Amniotic epithelial cell (primary cell): ENCODE measurements around a stretch of chr2.

GRCh38 chr2:151275351-151275911 is 13.8 kb upstream of the RBM43 start:
- RRBS: no CpG with 5 or more reads among the region's 8 CpGs

DNA sequence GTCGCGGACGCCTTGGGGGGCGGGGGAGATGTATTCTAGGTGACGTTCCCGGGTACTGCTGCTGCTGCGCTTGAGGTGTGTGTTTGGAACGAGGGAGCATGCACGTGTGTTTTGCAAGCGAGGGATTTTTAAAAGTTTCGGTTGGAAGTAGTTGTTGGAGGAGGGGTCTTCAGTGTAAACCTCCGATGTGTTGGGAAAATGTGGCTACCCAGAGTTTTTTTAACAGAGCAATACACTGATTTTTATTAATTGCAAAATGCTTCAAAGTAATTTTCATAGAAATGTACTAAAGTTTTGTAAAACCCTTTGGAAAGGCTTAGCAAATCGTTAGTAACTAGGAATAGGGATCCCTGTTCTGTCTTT is 932 bp downstream of the RIF1 start:
- RRBS: no CpG with 5 or more reads among the region's 13 CpGs

DNA sequence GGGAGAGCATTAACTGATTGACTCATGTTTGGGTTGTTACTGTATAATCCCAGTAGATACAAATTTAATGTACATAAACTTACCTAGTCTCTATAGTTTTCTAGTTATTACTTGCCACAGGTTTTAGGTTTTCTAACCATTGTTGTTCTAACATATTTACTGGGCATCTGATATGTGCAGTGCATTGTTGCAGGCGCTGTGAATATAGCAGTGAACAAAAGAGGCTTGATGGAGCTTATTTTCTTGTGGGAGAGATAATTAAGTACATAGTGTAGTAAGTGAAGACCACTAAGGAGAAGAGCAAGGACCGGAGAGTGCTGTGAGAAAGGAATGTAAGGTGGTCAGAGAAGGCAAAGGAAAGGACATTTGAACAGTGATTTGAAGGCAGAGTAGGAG is 11.3 kb downstream of the RIF1 start:
- RRBS: no CpG with 5 or more reads among the region's 2 CpGs

DNA sequence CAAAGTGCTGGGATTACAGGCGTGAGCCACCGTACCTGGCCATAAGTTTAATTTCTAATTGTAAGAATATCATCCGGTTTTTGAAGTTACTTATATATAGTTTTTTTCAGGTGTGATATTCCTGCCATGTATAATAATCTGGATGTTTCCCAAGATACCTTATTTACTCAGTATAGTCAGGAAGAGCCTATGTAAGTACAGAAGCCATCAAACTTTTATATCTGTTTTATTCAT is 52.3 kb downstream of the RIF1 start:
- RRBS: no CpG with 5 or more reads among the region's 3 CpGs

DNA sequence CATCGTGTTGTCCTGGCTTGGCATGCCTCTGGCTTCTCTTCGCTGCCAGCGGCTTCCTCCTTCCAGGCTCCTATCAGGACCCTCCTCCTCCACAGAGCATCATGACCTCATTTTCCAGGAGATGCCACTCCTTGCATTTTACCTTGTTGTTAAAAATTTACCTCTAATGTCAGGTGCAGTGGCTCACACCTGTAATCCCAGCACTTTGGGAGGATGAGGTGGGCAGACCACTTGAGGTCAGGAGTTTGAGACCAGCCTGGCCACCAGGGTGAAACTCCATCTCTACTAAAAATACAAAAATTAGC is 35.8 kb upstream of the NEB start:
- RRBS: no CpG with 5 or more reads among the region's 3 CpGs

- RRBS: no CpG with 5 or more reads among the region's 5 CpGs
These were observed 744 bp downstream of the STAM2 start for GRCh38 chr2:152174918-152175120.

DNA sequence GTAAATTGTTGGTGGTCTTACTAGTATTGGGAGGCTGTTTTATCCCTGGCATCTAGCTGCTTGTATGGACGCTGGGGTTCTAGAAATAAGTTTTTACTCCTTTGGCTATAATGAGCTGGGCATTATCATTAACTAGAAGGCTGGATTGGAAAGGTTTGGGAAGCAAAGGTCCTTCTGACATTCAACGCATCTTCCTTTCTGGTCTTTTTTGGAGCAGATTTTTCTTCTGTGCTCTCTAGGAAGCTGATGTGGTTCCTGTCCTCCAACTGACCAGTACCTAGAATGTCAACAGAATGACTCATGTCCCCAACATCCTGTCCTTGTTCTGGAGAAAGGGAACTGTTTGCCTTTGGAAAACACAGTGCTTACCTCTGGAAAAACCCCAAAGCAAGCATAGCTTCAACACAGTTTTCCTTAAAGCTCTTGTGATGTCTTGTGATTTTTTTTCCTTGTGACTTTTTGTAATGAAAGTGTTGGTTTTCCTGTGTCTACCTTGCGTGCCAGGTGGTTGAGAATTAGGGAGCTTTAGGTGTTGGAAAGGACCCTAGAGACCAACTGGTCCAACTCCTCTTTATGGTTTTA is 70.2 kb downstream of the FMNL2 start:
- RRBS: no CpG with 5 or more reads among the region's 3 CpGs

DNA sequence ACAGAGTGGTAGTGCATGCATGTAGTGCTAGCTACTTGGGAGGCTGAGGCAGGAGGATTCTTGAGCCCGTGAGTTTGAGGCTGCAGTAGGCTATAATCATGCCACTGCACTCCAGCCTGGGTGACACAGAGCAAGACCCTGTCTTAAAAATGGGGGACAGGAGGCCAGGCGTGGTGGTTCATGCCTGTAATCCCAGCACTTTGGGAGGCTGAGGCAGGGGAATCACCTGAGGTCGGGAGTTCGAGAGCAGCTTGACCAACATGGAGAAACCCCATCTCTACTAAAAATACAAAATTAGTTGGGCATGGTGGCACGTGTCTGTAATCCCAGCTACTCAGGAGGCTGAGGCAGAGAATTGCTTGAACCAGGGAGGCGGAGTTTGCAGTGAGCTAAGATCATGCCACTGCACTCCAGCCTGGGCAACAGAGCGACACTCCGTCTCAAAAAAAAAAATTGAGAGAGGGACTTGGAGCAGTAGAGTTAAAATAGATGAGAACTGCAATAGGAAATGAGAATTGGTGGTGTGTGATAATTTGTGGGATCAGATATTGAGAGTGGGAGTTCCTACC is 106.5 kb downstream of the FMNL2 start:
- RRBS: no CpG with 5 or more reads among the region's 8 CpGs

DNA sequence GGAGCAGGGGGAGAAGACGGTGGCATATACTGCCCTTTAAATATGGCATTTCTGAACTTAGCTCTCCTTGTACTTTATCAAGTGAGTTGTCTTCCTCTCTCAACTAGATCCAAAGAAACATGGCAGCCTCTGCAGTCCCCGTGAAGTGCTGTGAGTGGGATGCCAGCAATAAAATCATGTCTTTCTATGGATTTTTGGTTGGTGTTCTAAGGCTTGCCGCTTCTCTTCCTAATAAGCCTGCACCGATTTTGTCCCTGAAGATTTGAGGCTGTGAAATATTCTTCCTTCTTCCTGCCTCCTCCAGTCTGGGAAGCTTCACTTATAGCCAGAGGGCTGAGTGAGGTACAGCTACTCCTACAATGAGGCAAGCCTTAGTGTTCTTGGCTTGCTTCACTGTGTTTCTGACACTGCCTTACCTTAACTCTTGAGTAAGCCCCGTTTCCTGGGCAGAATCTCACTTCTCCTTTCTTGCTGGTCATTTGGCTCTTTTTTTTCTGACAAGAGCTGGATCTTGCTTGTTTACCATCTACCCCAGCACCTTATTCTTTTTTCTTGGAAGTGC is 131.8 kb downstream of the FMNL2 start:
- RRBS: no CpG with 5 or more reads among the region's 5 CpGs

DNA sequence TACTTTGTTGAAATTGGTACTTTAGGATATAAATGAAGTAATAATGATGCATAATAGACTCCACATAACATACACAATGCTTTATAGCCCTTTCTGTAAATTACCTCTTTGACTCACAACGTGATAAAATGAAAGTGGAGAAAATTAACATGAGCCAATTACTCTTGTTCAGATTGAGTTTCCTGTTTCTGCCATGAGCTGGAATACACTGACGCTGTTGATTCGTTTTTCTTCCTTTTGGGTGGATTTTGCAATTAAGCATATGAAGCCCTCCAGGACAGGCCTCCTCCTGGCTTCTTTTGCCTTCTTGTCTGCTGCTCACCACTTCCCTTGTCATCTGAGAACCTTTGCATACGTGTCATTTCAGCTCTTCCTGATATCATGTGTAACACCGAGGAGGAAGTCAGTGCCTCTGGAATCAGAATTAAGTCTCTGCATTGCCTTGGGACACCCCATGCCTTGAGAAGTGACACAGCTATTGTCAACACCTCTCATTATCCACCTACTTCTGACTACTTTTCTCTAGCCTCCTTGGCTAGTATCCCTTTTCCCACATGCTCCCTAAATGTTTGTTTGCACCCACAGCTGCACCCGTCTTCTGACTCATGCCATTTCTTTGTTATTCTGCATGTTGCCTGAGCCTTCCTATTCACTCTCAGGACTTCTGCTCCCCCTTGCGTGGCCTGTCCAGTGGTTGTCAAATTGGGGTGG is 134.1 kb downstream of the FMNL2 start:
- RRBS: no CpG with 5 or more reads among the region's 7 CpGs

DNA sequence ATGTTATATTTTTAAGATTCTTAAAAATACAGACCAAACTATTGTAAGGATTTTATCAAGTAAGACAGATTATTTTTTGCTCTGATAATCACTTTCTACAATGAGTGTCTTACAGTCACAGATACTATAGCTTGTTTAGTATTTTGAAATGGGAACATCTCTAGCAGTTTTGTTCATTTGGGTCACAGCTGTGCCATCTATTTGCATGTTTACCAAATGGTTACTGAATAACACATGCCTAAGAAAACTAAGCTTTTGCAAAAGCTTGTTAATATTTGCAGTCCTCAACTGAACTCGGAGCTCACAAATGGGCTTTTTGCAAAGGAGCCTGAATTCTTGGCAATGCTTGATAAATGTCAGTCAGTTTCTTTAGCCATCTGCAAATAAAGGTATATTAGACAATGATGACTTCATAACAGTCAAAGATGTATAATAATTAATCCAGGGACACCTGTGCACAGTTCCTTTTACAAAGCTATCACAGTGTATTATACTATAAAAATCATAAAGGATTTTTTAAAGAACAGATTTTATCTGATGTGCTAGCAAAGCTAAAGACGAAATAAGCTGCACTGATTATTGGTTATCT is 248.6 kb upstream of the KCNJ3 start:
- RRBS: no CpG with 5 or more reads among the region's 2 CpGs

DNA sequence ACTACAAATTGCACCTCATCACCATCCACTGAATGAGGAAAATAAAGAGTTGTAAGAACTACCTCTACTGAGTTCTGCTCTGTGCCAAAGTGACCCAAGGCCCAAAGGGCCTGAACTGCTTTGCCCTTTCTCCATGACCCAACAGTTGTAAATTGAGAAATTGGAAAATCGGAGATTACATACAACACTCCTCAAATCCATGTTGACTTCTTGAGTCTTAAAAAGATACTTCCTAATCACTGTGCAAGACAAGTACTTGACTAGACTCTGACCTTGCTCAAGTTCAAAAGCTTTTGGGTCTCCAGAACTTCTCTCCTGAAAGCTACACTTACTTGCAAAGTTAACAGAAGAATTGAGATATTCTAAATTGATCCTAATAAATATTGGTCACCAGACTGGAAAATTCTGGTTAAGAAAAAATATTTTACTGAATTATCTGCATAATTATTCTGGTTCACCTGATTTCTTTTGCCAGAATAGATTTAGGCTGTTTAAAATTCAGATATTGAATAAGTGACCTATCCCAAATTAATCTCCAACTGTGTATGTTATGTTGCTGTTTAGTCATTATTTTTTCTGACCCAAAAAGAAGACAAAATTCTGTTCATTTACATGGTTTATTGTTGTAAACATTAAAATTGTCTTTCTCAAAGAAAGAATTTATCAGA is 8.6 kb downstream of the NR4A2 start:
- RRBS: no CpG with 5 or more reads among the region's 1 CpG

GRCh38 chr2:156334709-156334961 is 2.1 kb upstream of the NR4A2 start:
- RRBS: 4% methylated on average over 10 of the region's 19 CpGs

DNA sequence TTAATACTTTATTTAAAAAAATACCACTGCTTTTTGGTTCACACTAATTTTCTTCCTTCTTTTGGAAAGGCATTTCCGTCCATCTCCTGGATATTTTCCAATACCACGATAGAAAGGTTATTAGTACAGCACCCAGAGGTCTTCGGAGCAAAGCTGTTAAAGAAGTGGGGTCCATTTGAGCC is 1.1 kb upstream of the GPD2 start:
- RRBS: no CpG with 5 or more reads among the region's 3 CpGs

DNA sequence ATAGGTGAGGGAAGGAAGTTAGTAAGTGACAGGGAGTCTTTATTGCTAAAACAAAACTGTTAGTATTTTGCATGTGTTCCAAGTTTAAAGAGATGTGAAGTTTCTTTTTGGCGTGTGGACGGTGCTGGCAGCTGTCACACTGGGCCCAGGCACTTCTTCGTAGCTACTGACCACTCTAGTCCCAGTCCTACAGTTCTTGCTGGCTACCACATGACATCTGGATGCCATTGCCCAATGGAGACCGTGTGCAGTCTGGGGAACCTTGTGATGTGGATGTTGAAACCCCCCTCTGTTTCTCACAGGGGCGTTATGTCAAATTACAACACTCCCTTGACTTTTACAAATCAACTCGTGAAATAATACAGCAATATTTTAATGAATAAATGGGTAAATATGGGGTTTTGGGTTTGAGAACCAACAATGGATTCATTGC is 1.1 kb downstream of the GPD2 start:
- RRBS: no CpG with 5 or more reads among the region's 6 CpGs

DNA sequence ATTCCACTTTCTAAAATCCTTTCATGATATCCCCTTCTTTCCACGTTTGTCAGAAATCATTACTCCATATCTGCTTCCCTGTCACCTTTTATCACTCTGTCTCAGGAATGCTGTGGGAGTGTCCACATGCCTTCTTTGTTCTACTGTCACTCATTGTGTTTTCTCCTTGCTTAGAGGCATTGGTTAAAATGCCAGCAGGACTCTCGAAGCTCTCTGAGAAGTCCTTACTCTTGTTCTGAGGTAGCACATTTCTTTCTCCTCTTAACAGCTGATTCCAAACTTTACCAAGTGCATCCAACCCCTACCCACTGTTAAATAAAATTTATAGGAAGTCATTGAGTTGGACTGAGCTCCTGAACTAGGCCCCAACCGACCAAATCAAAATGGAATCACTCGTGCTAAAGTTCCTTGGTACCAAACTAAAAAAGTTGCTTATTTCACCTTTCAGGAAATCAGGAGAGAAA is 10.6 kb upstream of the GALNT5 start:
- RRBS: no CpG with 5 or more reads among the region's 4 CpGs

GRCh38 chr2:157529450-157529741 is 85.5 kb upstream of the CYTIP start:
- RRBS: no CpG with 5 or more reads among the region's 3 CpGs

DNA sequence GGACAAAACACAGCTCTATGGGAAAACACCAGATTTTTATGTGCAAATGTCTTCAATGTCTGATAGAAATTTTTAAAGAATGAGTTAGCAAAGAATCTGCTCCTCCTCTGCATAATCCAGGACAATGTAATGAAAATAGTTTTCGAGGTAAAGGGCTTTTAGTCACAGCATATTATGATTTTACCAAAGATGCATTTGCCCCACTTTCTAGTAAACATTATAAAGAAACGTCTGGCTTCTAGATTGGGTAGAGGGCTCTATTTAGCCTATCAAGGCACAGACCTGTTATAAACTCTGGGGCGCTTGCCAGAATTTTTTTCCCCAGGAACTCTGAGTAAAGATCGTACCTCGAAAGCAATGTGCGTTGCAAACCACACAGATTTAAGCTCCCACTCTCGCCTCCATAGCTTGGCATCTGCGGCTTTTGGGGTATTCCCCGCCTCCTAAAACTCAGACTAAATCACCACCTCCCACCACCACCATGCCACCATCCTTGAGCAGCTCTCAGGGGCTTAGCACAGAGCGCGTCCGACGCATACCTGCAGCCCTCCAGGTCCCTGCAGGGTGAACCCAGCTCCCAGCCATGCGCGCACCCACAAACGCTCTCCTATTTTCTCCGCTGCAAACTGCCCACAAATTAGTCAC is 894 bp downstream of the ACVR1C start:
- RRBS: no CpG with 5 or more reads among the region's 17 CpGs

- RRBS: no CpG with 5 or more reads among the region's 2 CpGs
These were observed 34.0 kb downstream of the ACVR1 start for GRCh38 chr2:157842057-157842580.